Skin of body (tissue), 2 donors: ENCODE data around the gene IGLL1.

DNA sequence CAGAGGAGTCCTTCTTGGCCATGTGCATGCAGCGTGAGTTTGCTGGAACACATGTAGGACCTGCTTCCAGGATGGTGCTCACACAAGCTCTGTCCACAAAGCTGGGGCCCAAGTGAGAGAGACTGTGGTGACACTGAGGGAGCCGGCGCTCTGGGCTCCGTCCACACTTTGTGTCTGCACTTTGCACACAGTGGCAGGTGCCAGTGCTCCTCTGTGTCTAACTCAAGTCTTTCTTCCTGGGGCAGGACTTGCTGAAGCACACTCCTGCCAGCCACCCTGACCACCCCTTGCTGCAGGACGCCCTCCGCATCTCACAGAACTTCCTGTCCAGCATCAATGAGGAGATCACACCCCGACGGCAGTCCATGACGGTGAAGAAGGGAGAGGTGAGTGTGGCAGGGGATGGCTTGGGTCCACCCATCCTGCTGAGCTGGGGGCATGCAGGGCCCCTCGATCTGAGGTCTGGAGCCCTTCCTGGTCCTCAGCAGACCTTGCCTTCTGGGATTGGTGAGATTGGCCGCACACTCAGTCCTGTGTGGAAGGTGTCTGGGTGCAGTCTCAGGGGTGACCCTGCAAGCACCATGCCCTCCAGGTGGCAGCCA lies 93.2 kb downstream of the BCR start:
- RAMPAGE, long total RNA, result no peak

GRCh38 chr22:23289755-23290625 lies 109.7 kb downstream of the BCR start:
- RAMPAGE, long total RNA, result no peak

- RAMPAGE, long total RNA, result no peak
Observed at GRCh38 chr22:23433133-23434112, 146.7 kb downstream of the IGLL1 start.

- RAMPAGE, long total RNA, result no peak
Observed at GRCh38 chr22:23520725-23521086, 59.4 kb downstream of the IGLL1 start.

- RAMPAGE, long total RNA, result no peak
Observed at GRCh38 chr22:23565938-23566847, 13.9 kb downstream of the IGLL1 start.

- RAMPAGE, long total RNA, result no peak
Observed at GRCh38 chr22:23579806-23580955, at the start of gene IGLL1. Gene IGLL1 (minus strand): TSS chr22:23580290.

DNA sequence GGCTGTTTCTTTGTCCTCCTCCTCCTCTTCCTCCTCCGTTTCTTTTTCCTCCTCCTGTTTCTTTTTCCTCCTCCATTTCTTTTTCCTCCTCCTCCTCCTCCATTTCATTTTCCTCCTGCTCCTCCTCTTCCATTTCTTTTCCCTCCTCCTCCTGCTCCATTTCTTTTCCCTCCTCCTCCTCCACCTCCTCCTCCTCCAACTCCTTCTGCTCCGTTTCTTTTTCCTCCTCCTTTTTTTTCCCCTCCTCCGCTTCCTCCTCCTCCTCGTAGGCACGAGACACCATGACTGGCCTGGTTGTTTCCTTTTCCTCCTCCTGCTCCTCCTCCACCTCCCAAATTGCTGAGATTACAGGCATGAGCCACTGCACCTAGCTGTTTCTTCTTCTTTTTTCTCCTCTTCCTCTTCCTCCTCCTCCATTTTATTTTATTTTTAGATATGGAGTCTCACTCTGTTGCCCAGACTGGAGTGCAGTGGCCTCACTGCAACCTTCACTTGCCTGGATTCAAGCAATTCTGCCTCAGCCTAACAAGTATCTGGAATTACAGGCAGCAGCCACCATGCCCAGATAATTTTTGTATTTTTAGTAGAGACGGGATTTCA lies 25.7 kb upstream of the DRICH1 start:
- RAMPAGE, long total RNA, result no peak

GRCh38 chr22:23658760-23659362 lies 26.7 kb upstream of the DRICH1 start:
- RAMPAGE, long total RNA, result no peak

DNA sequence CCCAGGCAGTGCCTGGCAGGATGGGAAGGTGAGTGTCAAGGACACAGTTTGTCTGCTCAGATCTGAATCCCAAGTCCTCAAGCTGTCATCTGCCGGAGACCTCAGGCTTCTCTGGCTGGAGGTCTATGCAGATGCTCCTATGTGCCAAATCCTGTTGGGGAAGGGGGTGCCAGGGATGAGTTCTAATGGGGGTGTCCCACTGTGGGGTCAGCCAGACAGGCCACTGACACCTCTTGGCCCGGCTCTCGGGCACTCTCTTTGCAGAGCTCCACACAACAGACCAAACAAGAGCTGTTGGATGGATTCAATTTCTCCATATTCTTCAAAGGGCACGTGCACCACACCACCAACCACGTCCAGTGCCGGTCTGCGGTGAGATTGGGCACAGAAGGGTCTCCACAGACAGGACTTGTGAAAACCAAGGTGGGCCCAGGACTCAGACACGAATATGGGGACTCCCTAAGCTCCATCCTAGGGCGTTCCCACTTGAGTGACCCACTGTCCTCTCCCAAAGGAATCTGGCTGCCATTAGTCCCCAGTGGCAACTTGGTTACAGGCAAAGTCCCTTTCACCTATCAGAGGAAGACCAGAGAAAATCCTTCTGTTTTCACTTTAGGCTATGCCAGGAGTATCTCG lies 2.2 kb upstream of the RGL4 start:
- RAMPAGE, long total RNA, result no peak

DNA sequence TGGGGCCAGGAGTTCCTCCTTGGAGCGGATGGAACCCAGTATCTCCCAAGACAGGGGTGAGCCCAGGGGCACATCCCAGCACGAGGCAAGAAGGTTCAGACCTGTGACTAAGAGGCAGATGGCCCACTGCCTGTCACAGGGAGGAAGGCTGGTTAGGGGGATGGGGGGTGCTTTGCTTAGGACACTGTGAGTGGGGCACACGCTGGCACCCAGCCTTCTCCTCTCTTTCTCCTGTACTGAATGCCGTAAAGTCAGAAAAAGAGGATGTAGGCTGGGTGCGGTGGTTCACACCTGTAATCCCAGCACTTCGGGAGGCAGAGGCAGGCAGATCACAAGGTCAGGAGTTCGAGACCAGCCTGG lies 24.5 kb downstream of the RGL4 start:
- RAMPAGE, long total RNA, result no peak

DNA sequence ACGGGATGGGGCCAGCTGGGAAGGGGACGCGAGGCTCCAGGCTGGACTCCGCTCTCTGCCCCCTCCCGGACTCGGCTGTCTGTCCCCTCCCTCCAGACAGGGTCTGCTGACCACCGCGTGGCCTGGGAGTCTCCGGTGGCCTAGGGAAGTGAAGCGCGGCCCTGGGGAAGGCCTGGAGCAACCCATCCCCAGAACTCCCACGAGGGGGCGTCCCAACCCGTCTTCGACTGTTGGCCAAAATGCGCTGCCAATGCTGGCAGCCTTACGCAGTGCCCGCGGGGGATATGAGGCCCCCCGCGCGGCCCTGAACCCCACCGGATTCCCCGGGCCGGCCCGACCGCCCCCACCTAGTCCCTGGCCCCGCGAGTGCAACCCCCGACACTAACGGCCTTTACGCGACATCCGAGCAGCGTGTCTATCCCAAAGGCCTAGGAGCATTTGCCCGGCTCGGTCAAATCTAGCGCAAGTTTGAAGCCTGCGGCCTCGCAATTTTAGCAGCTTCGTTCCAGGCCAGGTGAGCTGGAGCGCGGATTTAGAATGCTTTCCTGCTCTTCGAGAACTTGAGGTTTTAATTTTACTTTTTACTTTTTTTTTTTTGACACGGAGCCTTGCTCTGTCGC lies 618 bp upstream of the CHCHD10 start:
- RAMPAGE, long total RNA, result no peak

DNA sequence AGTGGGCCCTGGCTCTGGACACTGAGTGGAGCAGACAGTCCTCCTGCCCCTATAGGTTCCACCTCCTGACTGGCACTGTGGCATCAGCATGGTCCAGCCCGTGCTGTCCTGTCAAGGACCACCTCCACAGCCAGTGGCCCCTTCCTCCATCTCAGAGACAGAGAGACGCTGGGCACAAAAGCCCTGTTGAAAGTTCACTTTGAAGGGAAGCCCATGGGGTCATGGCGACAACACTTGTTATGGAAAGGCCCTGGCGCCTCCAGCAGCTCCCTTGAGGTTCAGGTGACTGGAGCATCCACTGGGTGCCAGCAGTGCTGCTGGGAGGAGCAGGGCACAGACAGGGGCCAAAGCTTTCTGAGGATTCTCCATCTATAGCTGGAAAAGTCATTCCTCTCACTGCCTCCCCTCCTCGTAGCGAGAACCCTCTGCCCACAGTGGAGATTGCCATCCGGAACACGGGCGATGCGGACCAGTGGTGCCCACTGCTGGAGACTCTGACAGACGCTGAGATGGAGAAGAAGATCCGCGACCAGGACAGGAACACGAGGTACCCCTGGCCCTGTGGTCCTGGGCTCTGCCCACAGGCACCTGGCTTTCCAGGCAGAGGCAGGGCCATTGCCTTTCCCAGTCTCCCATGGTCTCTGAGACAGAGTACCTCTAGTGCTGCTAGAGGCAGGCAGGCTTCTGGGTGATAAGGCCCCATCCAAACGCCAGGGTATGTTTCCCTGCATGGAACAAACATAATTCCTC lies 5.5 kb downstream of the DERL3 start:
- RAMPAGE, long total RNA, result no peak

GRCh38 chr22:23913295-23914446 lies 19.5 kb downstream of the MIF start:
- RAMPAGE, long total RNA, result no peak

DNA sequence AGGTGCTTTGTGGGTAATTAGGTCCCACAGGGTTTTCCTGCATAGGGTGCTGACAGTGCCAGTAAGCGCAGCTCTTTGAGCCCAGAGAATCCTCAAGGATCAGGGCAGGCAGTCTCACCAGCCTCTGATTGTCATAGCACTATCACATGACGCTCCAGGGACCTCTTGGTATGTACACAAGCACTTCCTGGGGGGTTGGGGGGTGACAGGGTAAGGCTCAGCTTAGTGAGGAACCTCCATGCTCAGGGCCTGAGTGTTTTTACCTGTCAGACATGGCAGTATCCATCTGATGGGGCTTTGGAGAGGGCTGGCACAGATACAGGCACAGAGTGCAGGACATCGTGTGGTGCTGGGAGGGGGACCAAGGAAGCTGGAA lies 27.9 kb upstream of the SUSD2 start:
- RAMPAGE, long total RNA, result no peak

DNA sequence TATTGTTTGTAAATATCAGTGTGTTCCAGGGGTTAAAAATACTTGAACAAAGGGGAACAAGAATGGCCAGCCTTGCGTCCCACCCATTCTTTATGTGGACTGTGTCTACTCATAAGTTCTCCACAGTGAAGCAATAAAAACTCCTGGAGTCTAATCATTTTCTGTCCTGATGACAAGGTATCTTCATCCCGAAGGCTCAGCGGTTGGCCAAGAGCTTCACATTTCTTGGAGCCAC lies 36.9 kb upstream of the ADORA2A start:
- RAMPAGE, long total RNA, result no peak

GRCh38 chr22:24402359-24402857 lies 25.0 kb upstream of the ADORA2A start:
- RAMPAGE, long total RNA, result no peak

- RAMPAGE, long total RNA, result no peak
Observed at GRCh38 chr22:24402858-24403470, 24.4 kb upstream of the ADORA2A start.

- RAMPAGE, long total RNA, result no peak
Observed at GRCh38 chr22:24426501-24427096, 800 bp upstream of the ADORA2A start.

- RAMPAGE, long total RNA, result no peak
Observed at GRCh38 chr22:24435023-24435552, 7.7 kb downstream of the ADORA2A start.

DNA sequence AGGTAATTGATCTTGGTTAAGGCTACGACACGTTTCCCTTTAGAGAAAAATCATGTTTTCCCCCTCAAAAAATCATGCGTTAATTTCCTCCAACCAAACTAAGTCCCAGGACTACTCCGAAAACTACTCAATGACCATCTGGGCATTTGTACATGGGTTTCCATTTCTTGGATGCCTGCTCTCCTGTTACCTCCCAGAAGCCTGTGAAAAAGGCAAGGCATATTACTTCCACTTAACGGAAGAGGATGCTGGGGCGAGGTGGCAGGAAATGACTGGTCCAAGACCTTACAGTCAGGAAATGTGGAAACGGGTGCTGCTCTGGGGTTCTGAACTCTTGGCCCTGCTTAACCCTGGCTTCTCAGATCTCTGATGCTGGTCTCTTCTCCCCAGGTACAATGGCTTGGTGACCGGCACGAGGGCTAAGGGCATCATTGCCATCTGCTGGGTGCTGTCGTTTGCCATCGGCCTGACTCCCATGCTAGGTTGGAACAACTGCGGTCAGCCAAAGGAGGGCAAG lies 12.9 kb downstream of the ADORA2A start:
- RAMPAGE, long total RNA, result no peak